Epithelial cell of alveolus of lung (primary cell): ENCODE measurements around the genes PARP6 and NEO1.

DNA sequence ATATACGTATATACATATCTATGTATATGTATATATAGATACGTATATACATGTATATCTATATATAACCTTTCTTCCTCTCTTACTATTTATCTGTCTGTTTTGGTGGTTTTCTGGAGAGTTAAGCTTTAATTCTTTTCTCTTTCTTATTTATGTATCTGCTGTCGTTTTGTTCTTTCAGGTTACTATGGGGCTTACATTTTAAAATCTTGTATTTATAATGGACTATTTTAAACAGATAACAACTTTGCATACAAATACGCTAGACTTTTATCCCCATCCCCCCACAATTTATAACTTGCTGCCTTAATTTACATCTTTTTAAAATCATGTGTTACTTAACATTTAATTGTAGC, 115.0 kb downstream of the NR2E3 start:
- RAMPAGE, long total RNA = no peak
- RRBS = no CpG with 5 or more reads among the region's 4 CpGs

DNA sequence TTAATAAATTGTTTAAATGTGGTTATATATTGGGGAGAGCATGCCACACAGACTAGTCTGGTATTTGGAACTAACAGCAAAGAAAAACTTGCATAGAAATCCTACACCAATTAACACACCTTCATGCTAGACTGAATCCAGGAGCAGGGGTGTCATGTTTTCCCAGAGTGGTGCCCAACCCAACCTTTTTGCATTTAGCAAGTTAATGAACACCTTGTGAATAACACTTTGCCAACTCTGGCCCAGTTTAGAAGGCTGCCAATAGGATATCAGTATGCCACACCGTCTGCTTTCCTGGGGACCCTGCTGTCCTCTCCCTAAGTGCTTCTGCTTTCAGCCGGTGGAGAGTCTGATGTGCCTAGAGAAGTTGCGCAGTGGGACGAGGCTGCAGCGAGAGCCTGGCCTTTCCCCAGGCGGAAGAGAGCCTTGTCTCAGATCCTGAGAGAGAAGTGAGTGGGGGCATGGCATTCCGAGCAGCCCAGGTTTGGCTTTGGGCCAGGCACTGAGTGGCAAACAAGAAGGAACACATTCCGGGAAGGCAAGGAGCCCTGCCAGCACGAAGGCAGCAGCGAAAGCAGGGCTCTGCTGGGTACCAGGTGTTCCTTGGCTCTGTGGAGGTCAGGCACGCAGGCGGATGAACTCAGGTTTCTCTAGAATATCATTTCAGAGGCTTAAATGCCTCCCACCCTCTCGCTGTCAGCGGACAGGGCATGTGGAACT, 36.9 kb downstream of the SENP8 start:
- RAMPAGE, long total RNA = no peak
- RRBS = no CpG with 5 or more reads among the region's 14 CpGs

DNA sequence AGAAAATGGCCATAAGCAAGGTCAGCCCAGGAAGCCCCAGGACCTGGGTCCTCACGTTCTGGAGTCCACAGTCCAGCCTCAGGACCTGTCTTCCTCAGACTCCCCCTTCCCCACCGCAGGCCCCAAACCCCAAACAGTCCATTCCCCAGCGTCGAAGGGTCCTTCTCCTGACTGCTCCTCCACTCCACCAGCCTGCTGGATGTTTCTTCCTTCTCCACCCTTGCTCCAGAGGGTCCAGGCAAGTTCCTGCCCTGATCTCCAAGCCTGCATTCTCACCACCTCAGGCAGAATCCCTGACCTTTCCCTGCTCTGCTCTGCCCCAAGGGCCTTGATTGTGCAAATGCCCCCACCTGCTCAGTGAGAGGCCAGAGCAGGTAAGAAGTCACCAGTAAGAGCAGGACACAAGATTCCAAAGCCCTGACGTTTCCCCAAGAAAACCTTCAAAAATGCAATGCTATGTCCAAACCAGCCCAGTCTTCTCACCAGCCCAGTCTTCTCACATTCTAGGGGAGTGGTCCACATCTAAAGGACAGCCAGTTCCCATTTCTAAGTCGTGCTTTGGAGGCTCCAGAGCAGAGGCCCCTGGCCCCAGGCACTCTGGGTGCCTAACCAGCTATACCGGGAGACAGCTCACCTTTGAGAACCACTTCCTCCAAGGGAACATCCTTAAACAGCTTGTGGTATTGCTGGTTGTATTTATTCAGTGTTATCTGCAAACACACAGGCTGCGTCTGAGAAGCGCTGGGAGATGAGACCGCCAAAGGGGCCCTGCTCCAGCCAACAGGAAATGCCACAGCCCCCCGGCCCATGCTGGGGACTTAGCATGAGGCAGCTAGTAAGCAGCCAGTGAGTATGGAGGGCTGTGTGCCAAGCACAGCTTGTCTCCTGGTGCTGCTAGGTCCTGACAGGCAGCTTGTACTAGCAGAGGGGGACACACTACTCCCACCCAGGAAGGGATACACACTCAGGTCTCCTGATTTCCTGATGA, 29.4 kb downstream of the GRAMD2A start:
- RAMPAGE, long total RNA = no peak
- RRBS = no CpG with 5 or more reads among the region's 11 CpGs

GRCh38 chr15:72198903-72199909, 1.6 kb upstream of the GRAMD2A start:
- RAMPAGE, long total RNA = no peak
- RRBS = no CpG with 5 or more reads among the region's 12 CpGs

DNA sequence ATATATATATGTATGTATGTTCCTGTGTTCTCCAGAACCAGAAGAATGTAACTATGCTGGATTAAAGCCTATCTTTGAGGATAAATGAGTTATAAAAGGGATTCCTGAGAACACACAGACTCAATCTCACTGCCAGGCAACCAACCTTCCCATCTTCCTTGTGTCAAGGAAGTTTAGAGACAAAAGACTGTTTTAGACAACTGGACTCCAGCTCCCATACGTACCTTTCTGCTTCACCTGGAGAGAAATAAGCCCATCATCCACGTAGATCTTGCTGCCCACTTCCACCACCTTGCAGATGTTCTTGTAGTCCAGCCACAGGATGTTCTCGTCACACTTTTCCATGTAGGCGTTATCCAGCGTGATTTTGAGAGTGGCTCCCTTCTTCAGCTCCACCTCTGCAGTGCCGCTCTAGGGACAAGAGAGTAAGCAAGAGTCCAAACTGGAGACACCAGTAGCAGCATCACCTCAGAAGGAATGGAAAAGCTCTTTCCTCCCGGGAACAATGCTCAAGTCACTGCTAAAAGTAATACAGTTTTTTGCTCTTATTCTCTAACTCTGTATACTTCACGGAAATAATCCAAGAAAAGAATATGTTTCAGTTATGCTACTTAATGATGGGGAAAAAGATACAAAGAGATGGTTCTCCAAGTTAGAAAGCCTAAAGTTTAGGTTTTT, 12.0 kb upstream of the GRAMD2A start:
- RAMPAGE, long total RNA = no peak
- RRBS = no CpG with 5 or more reads among the region's 8 CpGs

DNA sequence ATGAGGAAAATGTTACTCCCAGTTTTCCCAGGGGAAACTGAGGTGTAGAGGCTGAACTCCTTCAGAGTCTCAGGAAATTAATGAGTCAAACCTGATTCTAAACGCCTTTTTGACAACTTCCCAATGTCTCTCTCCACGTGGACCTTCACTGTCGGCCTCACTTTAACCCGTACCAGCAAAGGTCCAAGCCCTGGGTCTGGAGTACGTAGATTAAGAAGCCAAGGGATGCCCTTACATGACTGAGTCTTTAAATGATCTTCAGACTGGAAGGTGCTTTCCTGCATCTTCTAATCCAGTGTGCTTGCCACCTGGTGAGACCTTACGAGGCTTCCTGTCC, 1.7 kb downstream of the PKM start:
- RAMPAGE, long total RNA = no peak
- RRBS = no CpG with 5 or more reads among the region's 6 CpGs

DNA sequence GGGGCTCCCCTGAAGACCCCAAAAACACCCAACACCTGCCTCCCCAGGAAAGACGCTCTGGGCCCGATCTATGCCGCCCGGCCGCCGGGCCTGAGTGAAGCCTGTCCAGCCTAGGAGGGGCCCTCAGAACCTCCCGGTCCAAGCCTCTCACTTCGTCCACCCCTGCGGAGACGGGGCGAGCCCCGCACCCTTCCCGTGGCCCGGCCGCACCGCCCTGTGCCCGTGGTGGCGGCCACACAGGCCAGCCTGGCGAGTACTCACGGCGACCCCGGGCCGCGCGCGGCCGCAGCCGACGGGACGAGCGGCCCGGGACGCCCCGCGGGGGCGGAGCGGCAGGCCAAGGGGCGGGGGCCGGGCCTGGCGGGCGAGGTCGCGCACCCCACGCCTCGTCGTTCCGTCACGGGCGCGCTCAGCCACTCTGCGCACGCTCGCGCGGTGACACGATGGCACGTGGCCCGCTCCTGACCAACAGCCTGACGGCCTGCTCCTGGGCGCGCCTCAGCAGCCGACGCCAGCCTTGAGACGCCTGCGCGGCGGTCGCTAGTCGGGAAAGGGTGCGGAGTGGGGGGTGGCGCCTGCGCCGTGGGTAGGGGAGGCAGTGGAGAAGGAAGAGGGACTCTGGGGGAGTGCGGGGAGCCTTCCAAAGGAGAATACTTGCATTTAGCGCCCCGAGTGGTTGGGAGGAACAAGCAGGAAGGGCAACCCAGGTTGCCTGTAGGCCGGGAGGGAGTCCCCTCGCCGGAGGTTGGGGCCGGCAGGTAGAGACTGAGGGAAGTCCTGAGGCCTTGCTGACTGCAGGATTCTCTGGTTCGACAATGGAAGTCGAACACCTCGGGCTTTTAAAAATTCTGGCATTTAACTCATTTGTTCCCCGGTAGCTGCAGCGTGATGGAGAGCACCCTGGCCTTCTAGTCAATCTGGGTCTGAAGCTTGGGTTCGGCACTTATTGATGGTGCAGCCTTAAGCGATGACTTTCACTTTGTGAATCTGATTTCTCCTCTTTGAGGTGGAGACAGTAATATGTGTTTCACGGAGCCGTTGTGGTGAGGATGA, at the start of gene PARP6:
Gene PARP6 (minus strand): TSS at position 313 of the 1,053 bp plus-strand sequence.
- RAMPAGE, long total RNA = no peak
- RRBS = 1% methylated on average over 38 of the region's 89 CpGs

DNA sequence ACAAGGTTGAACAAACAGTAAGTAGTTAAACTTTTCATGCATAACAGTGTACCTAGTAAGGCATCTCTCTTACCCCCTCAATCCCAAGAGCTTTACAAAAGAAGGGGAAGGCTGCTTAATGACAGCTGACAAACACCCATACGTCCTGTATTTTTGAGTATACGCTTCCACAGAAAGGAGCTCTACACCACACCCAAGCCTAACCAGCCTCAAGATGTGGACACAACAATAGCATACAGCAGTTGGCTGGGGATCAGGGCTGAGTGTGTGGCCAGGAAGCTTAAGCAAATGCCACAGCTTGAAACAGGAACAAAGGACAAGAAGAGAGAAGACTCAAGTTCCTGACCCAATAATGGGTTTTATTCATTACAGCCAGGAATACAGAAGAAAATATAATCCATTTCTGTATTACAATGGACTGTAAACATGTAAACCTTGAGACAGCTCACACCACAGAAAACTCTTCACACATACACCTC, 6.9 kb downstream of the HEXA start:
- RAMPAGE, long total RNA = no peak
- RRBS = no CpG with 5 or more reads among the region's 2 CpGs

DNA sequence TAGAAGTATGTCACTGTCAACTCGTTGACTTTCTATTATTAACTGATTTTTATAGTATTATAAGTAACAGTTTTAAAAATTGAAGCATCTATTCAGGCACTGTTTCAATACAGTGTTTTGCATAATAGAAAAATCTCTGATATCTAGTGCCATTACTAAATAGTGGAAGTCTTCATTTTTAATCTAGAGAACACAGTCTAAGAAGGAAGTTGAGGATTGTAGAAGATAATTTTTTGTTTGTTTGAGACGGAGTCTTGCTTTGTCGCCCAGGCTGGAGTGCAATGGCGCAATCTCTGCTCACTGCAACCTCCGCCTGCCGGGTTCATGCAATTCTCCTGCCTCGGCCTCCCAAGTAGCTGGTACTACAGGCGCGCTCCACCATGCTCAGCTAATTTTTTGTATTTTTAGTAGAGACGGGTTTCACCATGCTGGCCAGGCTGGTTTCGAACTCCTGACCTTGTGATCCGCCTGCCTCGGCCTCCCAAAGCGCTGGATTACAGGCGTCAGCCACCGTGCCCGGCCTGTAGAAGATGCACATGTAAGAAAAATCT, 2.1 kb downstream of the ARIH1 start:
- RAMPAGE, long total RNA = no peak
- RRBS = no CpG with 5 or more reads among the region's 17 CpGs

GRCh38 chr15:72509408-72509957, 35.4 kb downstream of the ARIH1 start:
- RAMPAGE, long total RNA = no peak
- RRBS = no CpG with 5 or more reads among the region's 4 CpGs

DNA sequence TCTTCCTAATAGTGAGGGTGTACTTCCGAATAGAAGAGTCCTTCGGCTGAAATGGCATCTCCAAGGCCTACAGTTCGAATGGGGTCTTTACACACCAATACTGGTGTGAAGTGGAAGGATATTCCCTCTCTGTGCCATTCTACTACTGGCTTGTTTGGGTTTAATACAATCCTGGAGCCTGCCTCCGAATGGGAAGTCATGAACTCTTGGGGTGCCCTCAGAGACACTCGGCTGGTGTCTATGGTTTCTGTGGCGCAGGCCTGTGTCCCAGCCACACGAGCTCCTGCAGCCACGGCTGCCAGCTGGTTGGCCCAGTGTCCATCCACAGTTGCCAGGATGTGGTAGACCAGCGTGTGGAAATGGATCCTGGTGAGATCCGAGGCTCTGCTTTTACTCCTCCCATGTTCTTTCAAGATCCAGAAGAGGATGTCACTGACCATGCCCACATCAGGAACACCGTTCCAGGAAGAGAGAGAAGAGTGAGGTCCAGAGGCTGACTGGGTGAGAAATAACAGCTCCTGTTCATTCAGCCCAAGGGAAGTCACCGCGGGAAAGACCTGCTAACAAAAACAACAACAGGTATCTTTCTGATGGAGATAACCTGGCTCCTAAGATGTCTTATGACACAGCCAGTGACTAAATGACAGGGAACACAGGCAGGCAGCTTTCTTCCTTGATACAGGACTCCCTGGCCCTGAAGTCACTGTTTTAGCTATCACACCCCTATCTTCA, 31.1 kb downstream of the ADPGK start:
- RAMPAGE, long total RNA = no peak
- RRBS = no CpG with 5 or more reads among the region's 13 CpGs

DNA sequence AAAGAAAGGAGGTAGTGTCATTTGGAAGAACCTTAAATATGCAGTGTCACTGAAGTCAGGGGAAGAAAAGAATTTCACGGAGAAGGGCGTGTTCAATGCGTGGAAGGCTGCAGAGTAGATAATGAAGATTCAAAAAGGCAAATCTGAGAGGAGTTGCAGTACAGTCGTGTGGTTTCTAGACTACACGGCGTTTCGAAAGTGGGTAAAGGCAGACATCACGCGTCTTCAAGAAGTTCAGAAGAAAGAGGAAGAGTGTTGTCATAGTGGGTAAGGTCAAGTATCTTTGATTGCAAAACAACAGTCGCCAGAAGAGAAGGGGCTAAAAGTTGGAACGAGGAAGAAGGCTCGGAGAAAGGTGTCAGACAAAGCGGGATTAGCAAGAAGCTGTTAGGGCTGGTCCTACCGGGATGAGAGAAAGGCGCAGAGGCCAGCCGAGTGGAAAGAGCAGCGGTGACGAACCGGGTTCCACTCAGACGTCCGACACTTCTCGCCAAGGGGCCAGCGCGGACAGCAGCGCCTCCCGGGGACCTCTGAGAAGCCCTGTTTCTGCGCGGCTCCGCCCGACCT, 632 bp downstream of the ADPGK start:
- RAMPAGE, long total RNA = no peak
- RRBS = 1% methylated on average over 13 of the region's 30 CpGs

GRCh38 chr15:72971373-72971620, 81.0 kb upstream of the NEO1 start:
- RAMPAGE, long total RNA = no peak
- RRBS = no CpG with 5 or more reads among the region's 2 CpGs

GRCh38 chr15:73010716-73011069, 41.6 kb upstream of the NEO1 start:
- RAMPAGE, long total RNA = no peak
- RRBS = no CpG with 5 or more reads among the region's 6 CpGs

GRCh38 chr15:73052256-73052983, at the start of gene NEO1:
Gene NEO1 (plus strand): TSS chr15:73052463.
- RAMPAGE, long total RNA = no peak
- RRBS = 2% methylated on average over 69 of the region's 98 CpGs

DNA sequence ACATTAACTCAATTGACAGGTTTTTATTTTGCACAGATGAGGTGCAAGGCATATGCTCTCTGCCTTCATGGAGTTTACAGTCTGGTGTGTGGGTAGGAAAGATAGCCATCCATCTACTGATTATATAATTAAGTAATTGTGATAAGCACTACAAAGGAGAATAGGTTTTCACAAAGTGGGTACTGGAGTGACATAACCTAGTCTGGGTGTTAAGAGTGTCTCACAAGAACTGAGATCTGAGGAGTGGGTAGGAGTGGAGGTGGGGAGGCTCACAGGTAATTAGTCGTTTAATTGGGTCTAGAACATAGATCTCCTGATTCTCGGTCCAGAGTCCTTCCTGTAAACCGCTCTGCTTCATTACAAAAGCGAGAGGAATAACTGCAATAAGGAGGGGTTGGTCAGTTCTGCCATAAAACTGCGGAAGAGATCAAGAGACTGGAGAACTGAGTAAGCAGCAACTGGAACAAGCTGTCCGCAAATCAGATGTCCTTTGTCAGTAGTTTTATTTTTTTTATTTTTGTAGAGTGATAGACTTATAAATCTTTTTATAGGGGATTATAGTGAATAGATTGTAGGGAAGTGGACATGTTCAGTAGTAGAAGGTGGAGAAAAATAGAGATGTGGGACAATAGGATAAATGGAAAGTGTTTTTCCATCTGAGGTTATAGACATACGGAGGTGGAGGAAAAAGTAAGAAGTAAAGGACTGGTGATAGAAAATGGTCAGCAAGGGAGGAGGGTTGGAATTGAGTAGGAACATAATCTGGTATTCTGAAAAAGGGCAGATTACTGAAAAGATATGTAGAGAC, 2.3 kb downstream of the NEO1 start:
- RAMPAGE, long total RNA = no peak
- RRBS = no CpG with 5 or more reads among the region's 7 CpGs

GRCh38 chr15:73236291-73236603, 132.5 kb downstream of the HCN4 start:
- RAMPAGE, long total RNA = no peak
- RRBS = no CpG with 5 or more reads among the region's 8 CpGs

DNA sequence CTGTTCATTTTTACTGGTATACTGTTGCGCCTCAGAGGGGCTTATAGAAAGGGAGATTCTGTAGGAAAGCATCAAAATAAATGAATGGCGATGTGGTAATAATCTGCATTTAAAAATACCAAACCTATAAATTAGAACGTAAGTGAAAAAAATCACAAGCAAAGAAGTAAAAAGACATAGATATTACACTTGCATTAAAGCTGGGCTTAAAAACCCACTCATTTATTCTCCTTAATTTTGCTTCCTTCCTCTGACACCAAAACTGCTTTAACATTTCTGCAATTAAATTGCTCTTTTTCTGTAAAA, 115.3 kb downstream of the HCN4 start:
- RAMPAGE, long total RNA = no peak
- RRBS = no CpG with 5 or more reads among the region's 3 CpGs

DNA sequence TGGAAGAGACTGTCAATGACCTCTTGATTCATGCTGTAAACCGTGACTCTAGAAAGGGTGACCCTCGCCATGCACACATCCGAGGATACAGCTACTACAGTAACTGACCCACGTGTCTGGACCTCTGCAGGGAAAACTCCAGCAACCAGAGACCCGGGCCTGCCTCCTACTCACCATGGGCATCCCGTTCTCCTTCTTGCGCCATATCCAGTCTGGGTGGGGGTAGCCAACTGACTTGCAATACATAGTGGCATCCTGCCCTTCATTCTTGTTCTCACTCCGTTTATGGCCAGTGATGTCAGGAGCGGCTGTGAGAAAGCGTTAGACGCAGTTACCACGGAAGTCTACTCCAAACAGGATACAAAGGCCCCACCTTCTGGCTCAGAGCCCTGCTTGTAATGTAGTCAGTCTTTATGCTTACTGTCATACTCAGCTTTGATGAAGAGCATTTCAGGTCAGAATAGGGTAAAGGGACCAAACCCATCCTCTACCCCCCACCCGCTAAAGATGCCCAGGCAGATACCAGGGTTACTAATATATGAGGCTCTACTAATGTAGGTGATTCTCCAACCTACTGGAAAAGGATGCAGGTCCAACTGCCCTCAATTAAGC, 59.6 kb downstream of the NPTN start:
- RAMPAGE, long total RNA = no peak
- RRBS = no CpG with 5 or more reads among the region's 13 CpGs

DNA sequence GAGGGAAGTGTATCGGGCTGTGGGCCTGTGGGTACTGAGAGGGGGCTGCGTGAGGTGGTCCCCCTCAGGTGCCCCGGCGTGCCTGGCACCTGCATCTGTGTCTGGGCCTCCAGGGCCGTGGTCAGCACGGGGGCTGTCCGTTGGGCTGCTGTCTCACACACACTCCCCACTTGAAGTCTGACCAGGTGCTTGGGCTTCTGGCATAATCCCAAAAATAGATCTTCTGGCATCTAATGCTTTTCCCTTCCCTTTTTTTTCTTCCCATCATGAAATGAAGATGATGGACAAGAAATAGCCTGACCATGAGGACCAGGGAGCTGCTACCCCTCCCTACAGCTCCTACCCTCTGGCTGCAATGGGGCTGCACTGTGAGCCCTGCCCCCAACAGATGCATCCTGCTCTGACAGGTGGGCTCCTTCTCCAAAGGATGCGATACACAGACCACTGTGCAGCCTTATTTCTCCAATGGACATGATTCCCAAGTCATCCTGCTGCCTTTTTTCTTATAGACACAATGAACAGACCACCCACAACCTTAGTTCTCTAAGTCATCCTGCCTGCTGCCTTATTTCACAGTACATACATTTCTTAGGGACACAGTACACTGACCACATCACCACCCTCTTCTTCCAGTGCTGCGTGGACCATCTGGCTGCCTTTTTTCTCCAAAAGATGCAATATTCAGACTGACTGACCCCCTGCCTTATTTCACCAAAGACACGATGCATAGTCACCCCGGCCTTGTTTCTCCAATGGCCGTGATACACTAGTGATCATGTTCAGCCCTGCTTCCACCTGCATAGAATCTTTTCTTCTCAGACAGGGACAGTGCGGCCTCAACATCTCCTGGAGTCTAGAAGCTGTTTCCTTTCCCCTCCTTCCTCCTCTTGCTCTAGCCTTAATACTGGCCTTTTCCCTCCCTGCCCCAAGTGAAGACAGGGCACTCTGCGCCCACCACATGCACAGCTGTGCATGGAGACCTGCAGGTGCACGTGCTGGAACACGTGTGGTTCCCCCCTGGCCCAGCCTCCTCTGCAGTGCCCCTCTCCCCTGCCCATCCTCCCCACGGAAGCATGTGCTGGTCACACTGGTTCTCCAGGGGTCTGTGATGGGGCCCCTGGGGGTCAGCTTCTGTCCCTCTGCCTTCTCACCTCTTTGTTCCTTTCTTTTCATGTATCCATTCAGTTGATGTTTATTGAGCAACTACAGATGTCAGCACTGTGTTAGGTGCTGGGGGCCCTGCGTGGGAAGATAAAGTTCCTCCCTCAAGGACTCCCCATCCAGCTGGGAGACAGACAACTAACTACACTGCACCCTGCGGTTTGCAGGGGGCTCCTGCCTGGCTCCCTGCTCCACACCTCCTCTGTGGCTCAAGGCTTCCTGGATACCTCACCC, 29.0 kb downstream of the CD276 start:
- RAMPAGE, long total RNA = no peak
- RRBS = no CpG with 5 or more reads among the region's 19 CpGs